Subcutaneous preadipocyte (primary cell): ENCODE measurements around the genes CMTM5 and CPNE6.

- CAGE, long polyA plus RNA: no peak
Measured at GRCh38 chr14:22850904-22852005, 14.9 kb downstream of the MMP14 start.

DNA sequence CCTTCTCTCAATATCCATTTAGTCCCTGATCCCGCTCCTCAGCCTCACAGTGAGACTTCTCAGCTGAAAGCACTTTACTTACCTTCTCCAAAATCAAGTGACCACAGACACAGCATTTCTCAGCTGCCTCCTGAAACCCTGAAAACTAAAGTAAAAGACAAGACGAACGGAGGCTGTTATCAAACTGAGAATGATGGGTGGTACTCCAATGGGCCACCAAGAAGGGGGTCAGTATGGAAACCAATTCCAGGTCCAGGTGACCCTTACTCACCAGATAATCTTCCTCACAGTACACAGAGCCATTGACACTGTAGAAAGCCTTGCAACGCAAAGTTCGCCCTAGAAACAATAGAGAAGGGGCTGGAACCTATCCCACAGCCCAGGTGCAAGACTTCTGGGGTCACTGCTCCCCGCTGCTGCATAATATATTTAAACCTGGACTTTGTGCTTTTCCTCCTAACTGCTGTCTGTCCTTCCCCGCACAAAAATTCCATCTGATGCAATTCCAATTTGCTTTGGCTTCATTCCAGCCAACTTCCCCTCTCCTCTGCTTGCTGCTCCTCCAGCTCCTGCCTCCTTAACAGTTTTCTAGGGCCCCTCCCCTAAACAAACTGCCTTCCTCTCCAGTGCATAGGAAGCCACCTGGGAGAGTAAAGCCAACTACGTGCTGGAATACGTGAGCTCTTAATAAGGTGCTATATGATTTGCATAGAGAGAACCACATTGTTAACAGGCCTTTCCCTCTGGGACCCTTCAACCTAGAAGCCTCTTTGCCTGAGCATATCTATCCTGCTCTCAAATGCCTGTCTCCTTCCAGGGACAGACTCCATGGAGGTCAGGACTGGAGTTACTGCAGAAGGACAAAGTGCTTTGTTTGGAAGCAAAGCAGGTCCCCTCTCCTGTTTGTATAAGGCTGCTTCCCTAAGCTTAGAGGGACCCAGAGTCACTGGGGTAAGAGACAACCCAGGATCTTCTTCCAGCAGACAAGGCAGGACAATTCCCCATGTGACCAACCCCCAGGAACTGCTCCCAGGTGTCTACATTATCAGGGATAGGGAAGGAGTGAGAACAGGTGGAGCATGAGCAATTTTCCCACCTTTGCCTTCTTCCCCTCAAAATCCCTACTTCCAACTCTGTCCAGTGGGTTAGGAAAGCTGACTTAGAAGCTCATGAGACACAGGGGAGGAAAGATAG, 5.6 kb downstream of the AJUBA start:
- CAGE, long polyA plus RNA: no peak

GRCh38 chr14:23062788-23063255, 5.5 kb upstream of the CDH24 start:
- CAGE, long polyA plus RNA: no peak

GRCh38 chr14:23071187-23071832, 14.0 kb upstream of the CDH24 start:
- CAGE, long polyA plus RNA: no peak

- CAGE, long polyA plus RNA: no peak
Measured at GRCh38 chr14:23071908-23072789, 14.8 kb upstream of the CDH24 start.

GRCh38 chr14:23078175-23079174, 16.5 kb downstream of the ACIN1 start:
- CAGE, long polyA plus RNA: no peak

DNA sequence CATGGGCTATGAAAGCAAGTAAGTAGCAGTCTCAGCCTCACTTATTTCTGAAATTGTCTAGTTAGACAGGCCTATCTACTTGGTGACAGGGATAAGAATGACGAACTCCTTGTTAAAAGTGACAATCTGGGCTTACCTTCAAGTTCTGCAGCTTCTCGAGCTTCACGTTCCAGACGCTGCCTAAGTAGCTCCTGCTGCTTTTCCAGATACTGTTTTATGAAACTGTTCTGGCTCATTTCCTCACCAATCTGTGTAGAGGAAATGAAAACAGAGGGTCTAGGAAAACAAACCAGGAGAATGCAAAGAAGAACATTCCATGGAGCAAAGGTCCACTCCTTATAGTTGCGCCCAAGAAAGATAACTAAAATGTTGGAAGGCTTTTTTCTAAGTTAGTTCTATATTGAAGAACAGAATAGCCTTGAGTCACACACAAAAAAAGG, 4.5 kb downstream of the ACIN1 start:
- CAGE, long polyA plus RNA: no peak

GRCh38 chr14:23295423-23295685, 7.3 kb downstream of the PPP1R3E start:
- CAGE, long polyA plus RNA: no peak

DNA sequence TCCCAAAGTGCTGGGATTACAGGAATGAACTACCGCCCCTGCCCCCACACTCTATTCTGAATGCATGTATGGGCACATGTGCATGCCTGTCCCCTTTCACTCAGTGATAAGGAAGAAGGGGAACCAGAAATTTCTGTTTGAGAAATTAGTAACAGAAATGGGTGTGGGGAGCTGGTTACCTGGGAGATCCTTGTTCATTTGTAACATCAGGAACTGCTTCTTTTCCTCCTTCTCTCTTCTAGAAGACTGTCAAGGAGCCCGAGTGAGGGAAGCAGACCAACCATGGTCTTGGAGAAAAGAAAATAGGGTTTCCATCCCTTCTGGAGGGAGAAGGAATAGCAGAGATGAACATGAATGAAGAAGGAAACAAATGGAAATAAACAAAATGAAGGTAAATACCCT, 3.4 kb downstream of the PPP1R3E start:
- CAGE, long polyA plus RNA: no peak

- CAGE, long polyA plus RNA: start-site peak on the plus strand at chr14:23325247-23325319, 149 and 24 reads in 2 replicates
Measured at GRCh38 chr14:23324821-23325691, 3.8 kb downstream of the PABPN1 start.

GRCh38 chr14:23376436-23377368, at the start of gene CMTM5:
CMTM5 (plus strand) TSS chr14:23377046.
- CAGE, long polyA plus RNA: no peak

DNA sequence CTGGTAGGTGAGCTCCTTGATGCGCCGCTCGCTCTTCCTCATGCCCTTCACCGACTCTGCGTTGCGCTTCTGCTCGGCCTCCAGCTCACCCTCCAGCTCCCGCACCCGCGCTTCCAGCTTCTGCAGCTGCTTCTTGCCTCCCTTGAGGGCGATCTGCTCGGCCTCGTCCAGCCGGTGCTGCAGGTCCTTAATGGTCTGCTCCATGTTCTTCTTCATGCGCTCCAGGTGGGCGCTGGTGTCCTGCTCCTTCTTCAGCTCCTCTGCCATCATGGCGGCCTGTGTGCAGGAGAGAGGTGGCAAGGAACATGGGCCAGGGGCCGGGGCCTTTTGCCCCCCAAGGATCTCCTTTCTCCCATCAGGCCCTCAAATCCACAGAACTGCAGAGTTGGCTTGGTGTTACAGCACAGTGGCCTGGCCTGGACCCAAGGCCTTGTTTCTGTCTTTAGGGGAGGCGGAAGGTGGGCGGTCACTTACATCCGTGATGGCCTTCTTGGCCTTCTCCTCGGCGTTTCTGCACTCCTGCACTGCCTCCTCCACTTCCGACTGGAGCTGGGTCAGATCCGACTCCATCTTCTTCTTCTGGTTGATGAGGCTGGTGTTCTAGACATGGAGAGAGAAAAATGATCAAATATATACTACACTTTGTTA, 7.7 kb downstream of the CMTM5 start:
- CAGE, long polyA plus RNA: no peak

DNA sequence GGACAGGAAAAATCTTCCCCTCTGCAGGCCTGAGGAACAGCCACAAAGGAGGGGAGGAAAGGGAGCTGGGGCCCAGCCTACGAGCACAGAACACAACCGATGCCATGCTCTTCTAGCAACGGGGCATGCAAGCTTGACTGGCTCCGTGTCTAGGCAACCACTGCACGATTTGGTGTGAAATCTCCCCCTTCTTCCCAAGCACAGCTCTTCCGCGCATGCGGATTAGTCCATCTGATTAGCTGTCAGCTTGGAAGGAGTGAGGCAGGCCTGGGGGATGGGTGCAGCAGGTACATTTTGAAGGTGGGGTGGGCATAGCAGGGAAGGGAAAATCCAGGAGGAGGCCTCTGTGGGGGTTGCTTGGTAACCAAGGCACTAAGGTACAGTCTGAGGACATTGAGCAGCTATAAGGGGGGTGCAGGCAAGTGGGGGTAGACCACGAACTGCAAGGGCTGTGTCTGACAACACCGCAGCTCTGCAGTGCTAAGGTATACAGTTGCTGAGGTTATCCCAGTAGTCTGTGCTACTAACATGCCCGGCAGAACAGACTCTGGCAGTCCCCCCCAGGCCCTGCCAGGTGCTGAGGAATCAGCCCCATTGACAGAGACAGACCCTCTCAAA, 1.4 kb upstream of the MYH7 start:
- CAGE, long polyA plus RNA: no peak

GRCh38 chr14:23447814-23448368, 12.4 kb upstream of the MYH7 start:
- CAGE, long polyA plus RNA: no peak

DNA sequence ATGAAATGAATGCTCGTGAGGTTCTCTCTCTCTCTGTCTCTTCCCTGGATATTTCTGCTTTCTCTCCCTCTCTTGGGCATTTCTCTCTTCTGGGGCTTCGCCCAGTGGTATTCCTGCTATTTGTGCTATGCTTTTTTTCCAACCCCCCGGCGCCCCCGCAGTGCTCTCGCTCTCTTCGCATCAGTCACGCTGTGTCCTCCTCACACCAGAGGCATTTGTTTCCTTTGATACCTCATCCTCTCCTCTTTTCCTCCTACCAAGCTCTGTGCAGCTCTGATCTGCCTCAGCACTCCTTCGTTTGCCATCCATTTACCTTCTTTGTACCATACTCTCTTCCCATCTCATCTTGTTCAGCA, 2.9 kb downstream of the ZFHX2 start:
- CAGE, long polyA plus RNA: no peak

- CAGE, long polyA plus RNA: no peak
Measured at GRCh38 chr14:23631683-23632503, 4.3 kb upstream of the DHRS2 start.

- CAGE, long polyA plus RNA: no peak
Measured at GRCh38 chr14:23989109-23989530, 391 bp downstream of the DHRS4L2 start.

DNA sequence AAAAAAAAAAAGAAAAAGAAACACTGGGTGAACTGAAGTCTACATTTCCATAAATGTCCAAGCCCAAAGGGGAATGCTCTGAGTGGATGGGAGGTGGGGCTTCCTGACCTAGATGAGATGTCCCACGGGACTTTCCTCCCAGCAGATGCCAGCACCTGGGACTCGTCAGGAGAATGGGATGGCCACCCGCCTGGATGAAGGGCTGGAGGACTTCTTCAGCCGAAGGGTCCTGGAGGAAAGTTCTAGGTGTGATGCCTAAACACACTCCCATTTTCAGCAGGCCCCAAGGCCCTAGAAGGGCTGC, 7.3 kb upstream of the CPNE6 start:
- CAGE, long polyA plus RNA: no peak

DNA sequence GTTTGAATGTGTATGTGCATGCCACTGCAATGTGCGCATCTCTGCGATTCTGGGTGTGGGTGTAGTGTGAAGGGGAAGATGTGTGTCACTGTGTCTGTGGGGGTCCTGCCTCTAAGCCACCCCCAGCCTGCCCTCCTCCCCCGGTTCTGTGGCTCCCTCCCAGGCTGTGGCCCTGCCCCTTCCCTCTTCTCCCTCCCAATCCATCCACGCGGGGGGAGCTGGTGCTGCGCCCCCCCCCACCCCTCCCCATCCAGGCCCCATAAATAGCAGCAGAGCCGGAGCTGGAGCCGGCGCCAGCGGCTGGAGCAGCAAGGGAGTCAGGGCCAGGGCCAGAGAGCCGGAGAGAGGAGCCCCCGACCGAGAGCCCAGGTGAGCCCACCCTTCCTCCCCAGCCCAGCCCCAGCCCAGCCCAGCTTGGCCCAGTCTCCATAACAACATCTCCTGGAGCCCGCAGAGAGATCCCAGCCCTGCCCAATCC, at the start of gene CPNE6:
Gene CPNE6, plus strand, starts transcription at position 290 of the 478 bp plus-strand sequence.
- CAGE, long polyA plus RNA: no peak

DNA sequence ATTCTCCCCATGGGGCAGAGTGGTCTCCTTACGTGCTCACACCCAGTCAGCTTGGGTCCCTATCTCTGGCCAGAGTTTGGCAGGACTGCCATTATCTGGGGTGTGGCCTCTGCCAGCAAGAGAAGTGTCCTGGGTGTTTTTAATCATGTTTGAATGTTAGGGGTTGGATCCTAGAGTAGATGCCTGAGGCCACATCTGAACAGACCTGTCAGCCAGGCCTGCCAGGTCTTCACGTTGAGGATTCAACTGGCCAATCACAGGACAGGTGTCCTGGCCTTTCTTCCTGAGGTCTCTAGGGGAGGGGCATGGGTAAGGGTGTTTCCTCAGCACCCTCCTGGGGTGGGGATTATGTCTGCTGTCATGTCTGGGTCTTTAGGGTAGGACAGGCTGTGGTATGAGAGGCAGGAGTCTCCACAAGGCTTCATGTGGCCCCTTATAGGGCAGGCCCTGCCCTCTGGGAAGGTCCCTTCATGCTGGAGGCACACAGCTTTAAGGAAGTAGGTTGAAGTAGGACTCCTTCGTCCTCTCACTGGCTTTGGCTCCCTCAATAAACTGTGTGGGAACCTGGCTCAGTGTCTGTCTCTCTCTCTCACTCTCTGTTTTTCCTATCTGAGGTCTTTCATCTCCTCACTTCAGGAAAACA, 6.9 kb upstream of the FITM1 start:
- CAGE, long polyA plus RNA: no peak